ENCODE measurements around the genes CLNK and NKX3-2.

GRCh38 chr4:10087982-10088931, 28.3 kb downstream of the WDR1 start:
- PRO-cap: no peak

DNA sequence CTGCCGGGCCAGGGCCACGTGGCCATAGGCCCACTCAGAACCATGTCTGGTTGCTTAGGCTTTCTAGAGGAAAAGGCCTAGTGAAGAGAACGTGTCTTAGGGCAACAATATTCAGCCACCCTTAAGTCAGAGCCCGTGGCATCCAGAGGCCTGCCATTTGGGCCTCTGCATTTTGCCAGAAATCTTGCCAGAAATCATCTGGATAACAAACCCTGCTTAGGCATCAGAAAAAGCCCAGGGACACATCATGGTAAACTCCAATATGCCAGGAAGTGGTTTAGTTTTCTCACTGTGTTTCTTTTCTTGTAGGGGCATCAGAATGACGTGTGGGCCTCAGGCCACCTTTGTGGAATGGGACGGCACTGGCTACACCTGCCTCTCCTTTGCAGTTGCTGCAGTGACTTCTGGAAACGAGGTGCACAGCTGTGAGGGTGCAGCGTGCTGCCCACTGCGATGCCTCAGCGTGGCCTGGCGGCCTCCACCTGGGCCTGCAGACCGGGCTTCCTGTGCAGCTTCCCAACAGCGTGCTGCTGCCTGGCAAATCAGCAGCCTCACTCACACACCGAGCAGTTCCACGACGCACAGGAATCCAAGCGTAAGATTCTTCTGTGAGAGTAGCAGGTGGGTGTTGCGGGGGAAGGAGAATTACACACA, 17.3 kb downstream of the WDR1 start:
- PRO-cap: no peak

DNA sequence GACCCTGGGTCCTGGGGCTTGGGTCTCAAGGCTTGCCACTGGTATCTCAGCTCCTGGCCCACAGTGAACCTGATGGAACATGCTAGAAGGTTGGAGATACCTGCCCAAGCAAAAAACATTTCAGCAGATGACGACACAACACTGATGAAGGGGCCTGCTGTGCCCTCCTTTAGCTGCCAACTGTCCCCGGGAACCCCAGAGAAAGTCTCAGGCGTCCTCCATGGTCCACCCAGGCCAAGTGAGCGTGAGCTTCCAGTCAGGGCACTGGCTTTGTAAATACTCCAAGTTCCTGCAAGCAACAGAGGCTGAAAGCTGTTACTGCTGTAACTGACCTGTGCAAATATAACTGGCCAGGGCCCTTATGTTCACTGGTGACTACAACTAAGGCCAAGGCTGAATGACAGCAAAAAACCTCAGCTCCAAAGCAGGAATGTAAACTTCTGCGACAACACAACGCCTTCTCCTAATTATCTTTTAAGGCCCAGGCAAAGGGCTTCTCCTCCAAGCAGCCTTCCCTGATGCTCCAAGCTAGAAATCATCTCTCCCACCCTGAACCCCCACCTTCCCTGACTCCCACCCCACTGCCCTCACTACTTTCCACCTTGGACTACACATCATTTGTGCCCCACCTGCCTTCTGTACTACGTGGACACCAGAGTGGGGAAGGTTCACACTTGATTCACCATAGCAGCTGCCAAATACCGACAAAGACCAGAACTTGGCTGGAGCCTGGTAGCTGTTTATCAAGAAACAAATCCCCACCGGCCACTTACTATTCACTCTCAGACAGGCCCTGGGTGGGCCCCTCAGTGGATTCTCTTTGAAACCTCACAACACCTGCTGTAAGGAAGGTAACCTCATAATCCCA, 8.1 kb downstream of the WDR1 start:
- PRO-cap: no peak

GRCh38 chr4:10123250-10124029, 6.8 kb upstream of the WDR1 start:
- PRO-cap: no peak

- PRO-cap: no peak
Observed at GRCh38 chr4:10684679-10685149, at the start of gene CLNK. CLNK (minus strand) TSS chr4:10684768.

DNA sequence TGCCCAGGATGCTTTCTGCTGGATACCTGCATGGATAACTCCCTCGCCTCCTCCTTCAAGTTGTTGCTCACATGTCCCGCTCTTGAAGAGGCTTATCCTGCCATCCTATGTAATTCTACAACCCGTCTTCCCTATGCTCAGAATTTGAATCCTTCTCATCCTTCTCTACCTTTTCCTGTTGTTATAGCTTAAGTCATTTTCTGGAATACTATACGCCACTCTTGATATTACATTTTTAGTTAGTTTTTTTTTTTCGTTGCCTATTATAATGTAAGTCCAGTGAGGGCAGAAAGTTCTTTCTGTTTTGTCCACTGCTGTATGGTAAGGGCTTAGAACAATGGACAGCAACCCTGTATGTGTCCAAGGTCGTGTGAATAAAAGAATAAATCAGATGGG, 39.7 kb upstream of the CLNK start:
- PRO-cap: no peak

GRCh38 chr4:11149551-11150016, 279.1 kb downstream of the HS3ST1 start:
- PRO-cap: no peak

- PRO-cap: no peak
Observed at GRCh38 chr4:11336642-11336874, 92.1 kb downstream of the HS3ST1 start.

- PRO-cap: no peak
Observed at GRCh38 chr4:11489295-11489705, 60.6 kb upstream of the HS3ST1 start.

GRCh38 chr4:11769312-11770015, 340.8 kb upstream of the HS3ST1 start:
- PRO-cap: no peak

DNA sequence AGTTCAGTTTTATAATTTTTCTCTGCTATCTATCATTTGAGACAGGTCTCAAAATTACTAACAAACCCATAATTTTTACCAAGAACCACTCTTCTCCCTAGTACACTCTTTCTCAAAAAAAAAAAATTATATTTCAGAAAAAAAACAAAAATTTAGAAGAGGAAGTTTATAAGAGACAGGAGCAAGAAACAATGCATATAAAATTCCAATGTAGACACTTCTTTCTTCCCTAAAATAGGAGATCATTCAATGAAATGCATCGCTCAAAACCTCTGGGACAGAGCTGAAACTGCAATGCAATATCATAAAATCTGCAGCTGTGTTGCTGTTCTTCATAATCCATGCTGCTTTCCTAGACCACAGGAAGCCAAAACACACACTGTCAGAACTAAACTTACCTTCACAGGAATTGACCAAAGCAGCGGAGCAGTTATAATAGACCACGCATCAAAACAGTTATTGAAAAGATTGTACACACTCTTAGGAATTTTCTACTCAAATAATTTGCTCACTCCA, 24.5 kb downstream of the RAB28 start:
- PRO-cap: no peak

DNA sequence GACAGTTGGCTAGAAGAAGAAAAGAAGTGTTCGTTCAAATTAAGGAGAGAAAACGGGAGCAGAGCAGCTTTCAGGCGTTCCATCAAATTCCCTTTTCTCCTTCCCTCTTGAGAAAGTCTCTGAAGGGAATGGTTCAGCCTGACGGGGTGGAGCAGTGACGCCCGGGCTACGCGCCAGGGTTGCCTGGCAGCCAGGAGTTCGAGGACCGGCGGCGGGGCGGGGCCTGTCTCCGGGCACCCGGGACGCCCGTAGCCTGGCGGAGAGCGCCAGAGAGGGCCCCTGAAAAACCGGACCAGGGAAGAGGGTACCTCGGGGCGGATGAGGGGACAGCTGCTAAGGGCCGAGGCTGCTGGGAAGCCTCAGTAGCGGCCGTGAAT, 352 bp upstream of the RAB28 start:
- PRO-cap: no peak

GRCh38 chr4:13543842-13544557, at the start of gene NKX3-2:
NKX3-2 (minus strand) TSS chr4:13544508.
- PRO-cap: no peak

- PRO-cap: no peak
Observed at GRCh38 chr4:13577156-13577892, 33.0 kb upstream of the NKX3-2 start.

- PRO-cap: no peak
Observed at GRCh38 chr4:13582440-13583311, 38.4 kb upstream of the NKX3-2 start.

DNA sequence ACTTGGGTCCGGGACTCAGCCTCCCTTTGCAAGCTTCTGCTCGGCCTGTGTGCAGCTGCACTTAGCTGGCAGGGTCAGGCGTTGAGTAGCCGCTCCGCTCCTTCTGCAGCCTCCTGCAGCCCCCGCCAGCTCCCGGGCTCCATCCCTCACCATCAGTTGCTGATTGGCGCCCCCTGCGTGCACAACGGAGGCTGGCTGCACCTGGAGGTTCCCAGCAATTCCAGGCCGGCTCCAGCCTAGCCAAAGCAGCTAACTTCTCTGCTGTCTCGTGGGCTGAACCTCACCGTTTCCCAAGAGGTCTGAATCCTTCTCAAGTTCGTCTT, 27.0 kb upstream of the BOD1L1 start:
- PRO-cap: no peak

DNA sequence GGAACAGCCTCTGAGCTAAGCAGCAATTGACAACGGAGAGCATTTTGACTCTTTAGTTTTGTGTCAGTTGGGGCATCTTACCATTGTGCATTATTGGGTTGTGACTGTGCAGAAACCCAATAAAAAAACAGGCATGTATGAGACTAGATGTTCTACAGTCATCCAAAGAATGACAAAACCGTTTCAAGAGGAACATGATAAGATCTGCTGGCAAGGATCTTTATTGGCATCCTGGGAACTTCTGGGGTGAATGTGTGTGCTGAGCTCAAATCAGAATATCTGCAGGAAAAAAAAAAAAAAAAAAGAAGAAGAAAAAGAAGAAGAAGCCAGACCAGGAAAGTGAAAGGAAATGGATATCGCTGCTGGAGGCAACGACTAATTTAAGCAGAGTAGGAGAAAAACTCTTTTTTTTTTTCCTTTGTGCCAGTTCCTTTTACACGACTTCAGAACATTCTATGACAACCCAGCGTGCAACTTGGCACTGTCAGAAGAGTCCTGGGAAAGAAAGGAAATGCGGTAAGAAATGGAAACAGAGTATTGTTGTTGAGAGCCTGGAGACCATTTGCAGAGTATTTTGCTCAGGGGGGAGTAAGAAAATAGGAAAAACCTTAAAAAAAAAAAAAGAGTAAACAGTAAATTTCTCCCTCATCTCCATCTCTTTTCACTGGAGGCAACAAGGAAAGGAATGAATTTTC, 484.3 kb upstream of the BOD1L1 start:
- PRO-cap: no peak

DNA sequence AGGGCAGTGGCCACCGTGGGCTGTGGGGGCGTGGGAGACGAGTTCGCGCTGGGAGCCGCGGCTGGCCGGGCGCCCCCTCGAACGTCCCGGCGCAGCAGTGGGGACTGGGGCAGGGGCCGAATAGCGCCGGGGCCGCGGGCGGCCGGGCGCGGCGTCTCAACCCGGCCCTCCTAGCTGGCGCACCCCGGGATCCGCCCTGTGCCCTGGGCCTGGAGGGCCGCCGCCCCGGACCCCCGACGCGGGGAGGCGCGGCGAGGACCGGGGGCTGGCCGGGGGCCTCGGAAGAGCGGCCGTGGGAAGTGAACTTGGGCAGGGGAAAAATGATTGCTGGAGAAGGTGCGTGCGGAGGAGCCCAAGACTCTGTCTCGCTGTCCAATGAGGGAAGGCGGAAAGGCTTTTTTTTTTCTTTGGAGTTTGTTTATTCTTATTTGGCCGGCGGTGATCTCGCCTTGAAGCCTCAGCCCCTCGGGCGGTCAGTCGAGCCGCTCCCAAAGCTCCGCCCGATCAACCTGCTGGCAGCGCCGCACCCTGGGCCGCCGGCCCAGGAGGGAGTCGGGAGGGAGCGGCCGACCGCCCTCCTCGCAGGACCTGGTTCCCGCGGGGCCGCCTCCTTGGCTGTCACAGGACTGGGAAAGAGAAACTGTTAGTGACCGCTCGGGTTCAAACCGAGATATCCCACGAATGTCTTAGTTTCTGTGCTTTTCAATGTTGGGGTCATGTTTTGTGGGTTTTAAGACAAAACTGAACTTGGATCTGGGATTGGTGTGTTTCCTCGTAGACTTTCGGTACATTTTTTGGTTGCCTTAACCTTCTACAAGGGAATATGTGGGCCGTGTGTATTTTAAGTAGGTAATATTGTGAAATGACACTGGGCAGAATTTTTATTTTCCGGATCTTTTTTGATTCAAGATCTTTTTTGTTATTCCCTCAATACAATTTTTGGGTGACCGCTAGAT, 2.5 kb downstream of the CPEB2 start:
- PRO-cap: bidirectional peak, plus-strand start at position 526 of the sequence, minus-strand start at position 554 of the sequence; bidirectional peak, plus-strand start at position 621 of the sequence, minus-strand start at position 590 of the sequence

DNA sequence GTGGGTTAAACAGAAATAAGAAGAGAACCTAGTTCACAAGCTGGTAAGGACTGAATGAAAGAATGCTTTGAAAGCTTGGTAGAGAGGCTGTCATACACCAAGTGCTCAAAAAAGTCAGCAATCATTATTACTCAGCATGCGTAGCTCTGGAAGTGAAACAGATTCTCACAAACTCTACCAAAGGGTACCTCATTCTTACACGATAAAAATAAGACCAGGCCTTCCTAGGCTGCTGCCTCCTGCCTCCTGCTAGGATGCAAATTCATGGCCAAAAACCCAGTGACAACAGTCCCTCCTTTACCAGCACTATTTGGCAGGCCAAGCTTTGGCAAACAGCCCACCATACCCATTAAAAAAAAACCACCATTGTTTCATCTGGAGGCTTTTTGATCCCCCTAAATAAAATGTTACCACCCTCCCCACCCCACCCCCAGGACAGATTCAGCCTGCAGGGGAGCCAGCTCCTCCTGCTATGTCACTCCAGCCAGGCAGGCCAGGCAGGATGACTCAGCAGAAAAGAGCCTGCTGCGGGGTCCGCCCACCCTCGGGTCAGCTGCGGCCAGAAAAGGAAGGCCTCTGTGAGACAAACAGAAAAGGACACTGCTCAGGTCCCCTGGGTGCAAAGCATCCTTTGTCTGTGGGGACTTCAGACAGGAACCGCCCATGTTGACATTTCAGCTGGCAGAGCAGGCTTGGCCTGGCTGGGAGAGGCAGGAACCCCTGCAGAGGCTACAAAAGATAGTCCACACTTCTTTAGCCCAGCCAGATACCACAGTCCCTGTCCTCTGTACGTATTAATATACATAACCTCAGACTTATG, 147.4 kb downstream of the CPEB2 start:
- PRO-cap: no peak

GRCh38 chr4:15167724-15168187, 165.5 kb downstream of the CPEB2 start:
- PRO-cap: no peak

All from trachea (tissue), 1 donor.